ENCODE results near the gene HOXA2.

GRCh38 chr7:24971258-24971777, 8.7 kb downstream of the OSBPL3 start:
- PRO-cap: no peak
- RRBS: no CpG with 5 or more reads among the region's 7 CpGs

GRCh38 chr7:25314636-25315244, 86.5 kb upstream of the NPVF start:
- PRO-cap: no peak
- RRBS: no CpG with 5 or more reads among the region's 9 CpGs

- PRO-cap: no peak
- RRBS: 0% methylated on average over 3 of the region's 13 CpGs
Observed at GRCh38 chr7:25851705-25852023, 300.3 kb upstream of the NFE2L3 start.

- PRO-cap: no peak
- RRBS: 11% methylated on average over 25 of the region's 77 CpGs
Observed at GRCh38 chr7:26152550-26153267, 711 bp downstream of the NFE2L3 start.

DNA sequence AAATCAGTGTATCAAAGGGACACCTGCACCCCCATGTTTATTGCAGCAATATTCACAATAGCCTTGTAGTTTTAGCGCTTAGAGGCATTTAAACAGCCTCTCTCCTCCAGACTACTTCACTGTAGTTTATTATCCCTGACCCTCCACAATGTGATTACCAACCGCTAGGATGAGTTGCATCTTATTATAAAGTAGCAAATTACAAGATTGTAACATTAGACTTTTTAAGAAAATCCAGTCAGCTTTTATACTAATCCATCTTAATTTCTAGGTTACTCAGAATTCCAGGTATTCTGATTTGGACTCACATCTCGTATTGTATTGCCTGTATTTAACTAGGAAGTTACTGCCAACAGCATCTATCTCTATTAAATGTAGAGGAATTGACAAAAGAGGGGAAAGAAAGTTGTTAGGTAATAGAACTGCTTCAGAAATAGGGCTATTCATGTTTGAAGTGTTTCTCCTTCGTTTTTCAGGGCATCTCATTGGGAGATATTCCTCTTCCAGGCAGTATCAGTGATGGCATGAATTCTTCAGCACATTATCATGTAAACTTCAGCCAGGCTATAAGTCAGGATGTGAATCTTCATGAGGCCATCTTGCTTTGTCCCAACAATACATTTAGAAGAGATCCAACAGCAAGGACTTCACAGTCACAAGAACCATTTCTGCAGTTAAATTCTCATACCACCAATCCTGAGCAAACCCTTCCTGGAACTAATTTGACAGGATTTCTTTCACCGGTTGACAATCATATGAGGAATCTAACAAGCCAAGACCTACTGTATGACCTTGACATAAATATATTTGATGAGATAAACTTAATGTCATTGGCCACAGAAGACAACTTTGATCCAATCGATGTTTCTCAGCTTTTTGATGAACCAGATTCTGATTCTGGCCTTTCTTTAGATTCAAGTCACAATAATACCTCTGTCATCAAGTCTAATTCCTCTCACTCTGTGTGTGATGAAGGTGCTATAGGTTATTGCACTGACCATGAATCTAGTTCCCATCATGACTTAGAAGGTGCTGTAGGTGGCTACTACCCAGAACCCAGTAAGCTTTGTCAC, 16.2 kb downstream of the HNRNPA2B1 start:
- PRO-cap: no peak
- RRBS: no CpG with 5 or more reads among the region's 6 CpGs

DNA sequence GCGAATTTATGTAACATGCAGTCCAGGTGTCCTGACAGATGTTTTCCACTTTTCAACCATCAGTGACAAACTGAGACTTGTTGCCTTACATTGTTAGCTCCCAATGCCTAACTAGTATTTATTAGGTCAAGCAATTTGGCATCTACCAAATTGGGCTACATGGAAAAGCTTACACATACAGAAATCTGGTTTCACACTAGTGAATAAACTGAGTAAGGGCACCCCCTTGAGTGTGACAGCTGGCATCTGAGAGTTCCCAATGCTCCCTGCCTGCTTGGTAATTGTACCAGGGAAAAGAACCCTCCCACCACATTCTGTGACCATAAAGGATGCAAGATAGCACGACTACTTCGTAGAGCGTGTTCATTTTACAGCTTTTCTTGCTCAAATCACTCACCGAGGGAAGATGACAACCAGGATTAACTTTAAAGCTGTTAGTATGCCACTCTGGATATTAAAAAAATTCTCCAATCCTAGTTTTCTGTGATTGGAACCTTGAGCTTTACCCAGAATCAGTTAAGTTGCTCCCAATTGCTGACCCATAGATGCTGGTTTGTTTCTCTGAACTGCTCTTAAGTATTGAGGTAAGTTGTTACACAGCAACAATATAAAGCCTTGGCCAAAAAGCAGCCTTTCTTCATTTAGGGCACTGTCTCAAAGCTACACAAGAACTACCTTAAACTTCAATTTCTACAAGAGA, 11.9 kb downstream of the HNRNPA2B1 start:
- PRO-cap: no peak
- RRBS: no CpG with 5 or more reads among the region's 5 CpGs

GRCh38 chr7:26192322-26193155, 8.0 kb downstream of the HNRNPA2B1 start:
- PRO-cap: no peak
- RRBS: no CpG with 5 or more reads among the region's 4 CpGs

DNA sequence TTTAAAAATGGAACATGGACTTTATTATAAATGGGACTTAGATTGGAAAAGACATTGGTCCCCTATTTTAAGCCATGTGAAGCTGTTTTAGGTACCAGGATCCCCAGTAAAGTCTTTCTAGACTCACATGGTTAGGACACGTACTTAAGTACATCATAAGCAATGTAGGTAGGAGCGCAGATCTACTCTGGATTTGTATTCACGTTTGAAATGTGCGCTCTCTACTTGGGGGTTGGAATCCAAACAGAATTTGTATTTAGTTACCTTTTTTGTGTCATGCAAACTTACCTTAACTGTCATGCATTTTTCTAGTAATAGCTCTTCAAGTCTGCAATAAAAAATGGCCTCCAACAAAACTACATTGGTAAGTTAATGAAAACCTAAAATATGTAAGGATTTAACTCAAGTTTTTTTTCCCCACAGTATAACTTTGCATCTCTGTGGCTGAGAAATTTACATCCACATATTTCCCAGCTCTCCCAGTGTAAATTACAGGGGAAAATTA, 1.2 kb downstream of the CBX3 start:
- PRO-cap: no peak
- RRBS: no CpG with 5 or more reads among the region's 4 CpGs

DNA sequence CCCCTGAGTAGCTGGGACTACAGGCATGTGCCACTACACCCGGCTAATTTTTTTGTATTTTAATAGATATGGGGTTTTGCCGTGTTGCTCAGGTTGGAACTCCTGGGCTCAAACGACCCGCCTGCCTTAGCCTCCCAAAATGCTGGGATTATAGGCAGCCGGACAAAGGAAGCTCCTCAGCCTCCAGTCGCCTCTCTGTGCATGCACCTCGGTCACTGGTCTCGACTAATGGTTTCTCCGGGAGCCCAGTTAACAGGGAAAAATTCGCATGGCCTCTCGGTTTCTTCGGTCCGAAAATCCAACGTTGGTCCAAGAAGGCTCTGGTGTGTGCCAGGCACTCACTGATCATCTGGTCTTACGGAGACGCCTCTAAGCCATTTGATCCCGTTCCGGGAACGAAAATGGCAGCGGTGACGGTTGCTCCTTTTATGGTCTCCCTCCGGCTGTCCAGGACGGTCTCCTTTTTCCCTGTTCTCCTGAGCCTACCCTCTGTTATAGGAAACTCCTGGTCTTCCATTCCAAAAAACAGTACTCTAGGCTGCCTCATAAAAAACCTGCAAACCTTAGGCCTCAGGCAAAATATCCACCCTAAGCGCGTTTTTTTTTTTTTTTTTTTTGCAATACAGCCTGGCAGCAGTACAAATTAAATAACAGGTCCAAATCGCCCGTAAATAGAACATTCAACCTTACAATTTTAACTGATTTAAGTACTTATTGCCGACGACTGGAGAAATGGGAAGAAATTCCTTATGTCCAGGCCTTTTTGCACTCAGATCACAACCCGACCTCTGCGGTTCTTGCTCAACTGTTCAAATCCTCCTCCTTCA, 42.6 kb downstream of the CBX3 start:
- PRO-cap: no peak
- RRBS: 95% methylated on average over 3 of the region's 31 CpGs

- PRO-cap: unidirectional peak, plus-strand start at chr7:26397665
- RRBS: 45% methylated on average over 4 of the region's 8 CpGs
Observed at GRCh38 chr7:26397355-26397805, 105.7 kb downstream of the SNX10 start.

GRCh38 chr7:26863552-26863869, 879 bp downstream of the SKAP2 start:
- PRO-cap: unidirectional peak, plus-strand start at chr7:26863758
- RRBS: no CpG with 5 or more reads among the region's 5 CpGs

DNA sequence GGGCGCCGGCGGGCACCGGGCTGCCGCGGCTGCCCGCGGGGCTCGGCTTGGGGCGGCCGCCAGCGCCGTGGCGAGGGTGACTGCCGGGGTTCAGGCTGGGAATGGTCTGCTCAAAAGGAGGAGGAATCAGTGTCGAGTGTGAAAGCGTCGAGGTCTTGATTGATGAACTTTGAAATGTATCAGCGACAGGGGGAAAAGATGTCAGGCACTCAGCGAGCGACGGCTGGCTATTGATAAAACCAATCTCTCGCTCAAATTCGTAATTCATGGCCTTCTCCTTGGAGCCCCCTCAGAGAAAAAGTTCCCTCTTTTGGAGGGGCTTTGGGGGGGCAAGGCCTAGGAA, 279 bp downstream of the HOXA2 start:
- PRO-cap: unidirectional peak, minus-strand start at position 103 of the sequence
- RRBS: 7% methylated on average over 14 of the region's 24 CpGs

DNA sequence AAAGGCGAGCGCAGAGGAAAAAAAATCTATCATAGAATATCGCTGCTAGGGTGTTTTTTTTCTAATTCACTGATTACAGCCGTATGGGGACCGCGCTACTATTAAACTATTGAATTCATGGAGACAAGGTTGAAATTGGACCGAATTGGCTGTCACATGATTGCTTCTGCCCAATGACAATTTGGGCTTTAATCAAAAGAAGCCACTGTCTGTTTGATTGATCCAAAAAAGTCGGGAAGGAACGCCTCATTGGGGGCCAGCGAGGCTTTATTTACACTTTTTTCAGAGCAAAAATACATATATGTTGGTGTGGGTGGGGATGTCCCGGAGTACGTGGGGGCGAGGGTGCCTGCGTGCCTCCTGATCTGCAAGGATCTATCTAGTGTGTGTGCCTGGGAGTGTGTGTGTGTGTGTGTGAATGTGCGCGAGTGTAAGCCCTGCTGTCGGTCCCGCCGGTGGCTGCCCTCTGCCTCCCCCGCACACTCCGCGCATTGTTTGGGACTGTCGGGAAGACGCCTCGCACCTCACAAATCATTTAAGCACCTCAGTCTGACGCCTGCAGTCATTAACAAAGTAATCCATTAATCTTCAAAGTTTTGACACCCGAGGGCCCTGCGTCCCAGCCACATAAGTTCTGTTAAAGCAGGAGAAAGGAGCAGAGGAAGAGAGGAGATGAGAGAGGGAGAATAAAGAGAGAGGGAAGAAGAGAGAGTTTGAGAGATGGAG, at the start of gene HOXA2:
TSS of gene HOXA2 (minus strand) at position 108 of the 726 bp plus-strand sequence.
- PRO-cap: bidirectional peak, plus-strand start at position 225 of the sequence, minus-strand start at position 108 of the sequence; bidirectional peak, plus-strand start at position 658 of the sequence, minus-strand start at position 468 of the sequence
- RRBS: 17% methylated on average over 4 of the region's 28 CpGs

DNA sequence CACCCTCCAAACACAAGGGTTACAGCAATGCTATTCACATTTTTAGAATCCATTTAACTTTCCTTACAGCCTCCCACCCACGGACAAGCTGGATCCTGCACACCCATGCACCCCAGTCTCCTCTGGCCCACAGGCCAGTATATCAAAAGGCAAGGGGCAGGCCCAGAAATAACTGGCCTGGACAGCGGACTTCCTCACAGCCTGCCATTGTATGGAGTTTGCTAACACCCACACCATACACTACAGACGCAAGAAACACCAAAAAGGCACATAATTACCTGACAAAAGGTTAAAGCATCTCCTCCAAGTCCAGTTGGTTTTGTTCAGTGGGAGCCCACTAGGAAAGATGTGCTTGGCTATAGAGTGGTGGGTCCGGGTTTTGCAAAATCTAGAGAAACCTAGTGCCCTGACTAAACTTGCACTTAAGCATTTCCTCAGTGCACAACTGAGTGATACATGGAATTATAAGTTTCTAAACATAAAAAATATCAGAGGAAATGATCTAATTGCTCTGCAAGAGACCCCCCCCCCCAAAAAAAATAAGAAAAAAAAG, 11.9 kb downstream of the HOXA4 start:
- PRO-cap: no peak
- RRBS: no CpG with 5 or more reads among the region's 4 CpGs

DNA sequence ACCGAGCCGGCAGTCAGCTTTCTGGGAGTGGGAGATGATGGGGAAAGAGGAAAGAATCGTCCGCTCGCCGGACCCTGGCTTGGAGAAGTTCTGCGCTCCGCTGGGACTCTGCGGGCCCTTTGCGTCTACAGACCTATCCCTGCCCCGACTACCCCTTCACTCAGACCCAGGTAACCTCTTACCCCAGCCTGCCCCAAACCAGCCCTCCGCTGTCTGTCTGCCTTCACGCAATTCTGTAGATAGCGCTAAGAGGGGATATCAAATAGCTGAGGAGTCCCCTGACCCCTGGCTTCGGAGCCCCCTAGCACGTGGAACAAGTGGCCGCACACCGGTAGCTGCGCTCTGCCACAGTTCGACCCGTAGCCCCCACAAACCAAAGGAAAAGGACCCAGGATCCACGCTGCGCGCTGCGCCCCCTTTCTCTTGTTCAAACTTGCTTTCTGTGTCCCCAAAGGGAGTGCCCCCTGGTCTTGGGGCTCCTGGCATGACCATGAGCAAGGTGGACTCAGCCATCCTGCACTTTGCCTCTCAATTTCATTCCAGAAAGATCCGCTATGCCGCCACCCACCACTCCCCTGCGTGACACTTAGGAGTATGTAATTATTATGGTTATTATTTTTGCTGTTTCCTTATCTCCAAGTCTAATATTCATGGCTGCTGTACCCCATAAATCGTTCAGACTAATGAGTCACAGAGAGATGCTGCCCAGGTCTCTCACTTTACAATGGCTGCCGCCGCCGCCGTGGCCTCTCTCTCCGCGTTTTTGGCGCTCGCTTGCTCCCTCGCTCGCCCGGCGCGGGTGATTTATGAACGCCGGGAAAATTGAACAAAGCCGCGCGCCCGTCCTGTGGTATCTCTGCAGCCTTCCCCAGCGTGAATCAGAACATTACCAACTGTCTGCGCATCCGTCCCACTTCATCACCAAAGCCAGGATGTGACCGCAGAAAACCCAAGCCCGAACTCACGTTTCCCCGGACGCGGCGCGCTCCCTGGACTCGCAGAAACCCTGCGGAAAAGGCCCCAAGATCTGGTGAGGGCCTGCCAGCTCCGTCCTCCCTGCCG, 6.8 kb downstream of the HOXA4 start:
- PRO-cap: bidirectional peak, plus-strand start at position 964 of the sequence, minus-strand start at position 858 of the sequence
- RRBS: 35% methylated on average over 9 of the region's 63 CpGs

GRCh38 chr7:27139709-27139923, 3.9 kb downstream of the HOXA5 start:
- PRO-cap: no peak
- RRBS: 14% methylated on average over 4 of the region's 17 CpGs

- PRO-cap: no peak
- RRBS: no CpG with 5 or more reads among the region's 6 CpGs
Observed at GRCh38 chr7:27163323-27163600, 2.1 kb downstream of the HOXA9 start.

DNA sequence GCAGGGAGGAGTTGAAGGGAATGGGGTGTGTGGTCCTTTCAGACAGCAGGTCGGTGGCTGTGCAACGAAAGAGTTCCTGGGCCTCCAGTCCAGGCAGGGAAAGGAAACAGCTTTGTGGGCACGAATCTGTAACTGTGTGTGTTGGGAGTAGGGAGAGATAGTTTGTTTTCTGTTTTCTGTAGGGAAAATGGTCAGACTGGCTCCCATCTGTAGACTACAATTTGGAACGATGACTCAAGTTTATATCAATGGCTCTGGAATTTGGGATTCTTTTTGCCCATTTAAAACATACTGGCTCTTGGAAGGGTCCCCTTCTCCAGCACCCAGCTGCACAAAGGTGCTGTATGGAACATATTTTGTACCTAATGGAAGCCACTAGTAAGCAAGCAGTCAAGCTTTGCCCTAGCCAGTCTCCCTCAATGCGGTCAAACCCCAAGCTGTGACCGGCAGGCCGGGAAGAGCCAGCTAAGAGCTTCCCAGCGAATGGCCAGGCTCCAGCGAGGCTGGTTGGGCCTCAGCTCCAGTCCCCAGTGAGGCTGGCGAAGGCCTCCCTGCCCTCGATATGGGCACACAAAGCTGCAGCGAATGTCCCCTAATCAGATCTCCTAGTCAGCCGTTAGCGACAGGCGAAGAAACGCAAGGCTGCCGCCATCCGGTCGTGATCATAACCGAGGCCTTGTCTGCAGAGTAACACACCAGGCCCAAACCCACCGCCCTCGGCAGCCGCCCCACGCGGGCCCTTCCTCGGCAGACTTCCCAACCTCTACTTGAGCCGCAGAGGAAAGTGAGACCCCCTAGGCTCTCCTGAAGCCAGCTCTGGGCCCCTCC, 2.8 kb upstream of the HOXA9 start:
- PRO-cap: unidirectional peak, minus-strand start at position 216 of the sequence; bidirectional peak, plus-strand start at position 599 of the sequence, minus-strand start at position 607 of the sequence
- RRBS: no CpG with 5 or more reads among the region's 27 CpGs

DNA sequence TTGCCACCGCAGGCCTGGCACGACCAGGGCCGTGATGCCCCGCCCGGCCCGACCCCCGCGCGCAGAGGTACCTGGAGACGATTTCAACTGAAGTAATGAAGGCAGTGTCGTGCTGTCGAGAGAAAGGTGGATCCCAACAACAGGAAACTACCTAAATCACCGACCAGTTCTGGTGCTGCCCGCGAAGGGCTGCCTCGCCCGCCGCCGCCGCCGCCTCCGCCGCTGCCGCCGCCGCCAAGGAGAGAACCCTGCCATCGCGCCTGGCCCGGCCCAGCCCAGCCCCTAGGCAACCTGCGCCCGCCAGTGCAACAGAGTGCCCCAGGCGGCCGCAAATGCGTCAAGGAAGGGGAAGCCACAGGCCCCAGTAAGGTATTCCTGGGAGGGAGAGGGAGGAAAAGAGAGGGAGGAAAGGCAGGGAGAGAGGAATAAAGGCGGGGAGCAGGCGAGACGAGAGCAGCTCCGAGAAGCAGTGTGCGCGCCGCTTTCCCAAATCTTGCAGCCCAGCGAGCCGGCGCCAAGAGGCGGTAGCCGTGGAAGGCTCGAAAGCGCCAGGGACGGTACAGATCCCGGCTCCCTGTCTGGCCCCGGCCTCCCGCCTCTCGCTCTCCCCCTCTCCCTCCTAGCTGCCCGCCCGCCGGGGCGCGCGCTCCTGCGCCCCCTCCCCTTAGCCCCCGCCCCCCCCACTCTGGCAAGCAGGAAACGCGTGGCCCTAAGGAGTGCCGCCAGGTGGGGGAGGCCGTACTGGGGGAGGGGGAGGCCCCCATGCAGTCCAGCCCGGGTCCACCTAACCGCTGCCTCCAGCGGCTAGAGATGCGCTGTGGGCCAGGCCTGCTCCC, 4.3 kb upstream of the HOXA9 start:
- PRO-cap: bidirectional peak, plus-strand start at position 767 of the sequence, minus-strand start at position 621 of the sequence
- RRBS: 4% methylated on average over 18 of the region's 69 CpGs

DNA sequence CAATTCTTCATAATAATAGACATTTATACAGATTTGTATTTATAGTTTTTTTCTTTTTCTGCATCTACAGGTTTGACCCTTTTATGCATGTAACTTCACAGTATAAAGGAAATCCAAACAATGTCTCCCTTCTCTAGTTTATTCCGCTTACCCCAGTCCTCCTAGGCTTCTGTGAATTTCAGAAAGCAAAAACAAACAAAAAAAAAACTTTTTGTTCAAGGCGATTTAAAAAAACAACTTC, 3.4 kb downstream of the HOXA10 start:
- PRO-cap: no peak
- RRBS: no CpG with 5 or more reads among the region's 2 CpGs